Fibroblast of the aortic adventitia (primary cell): ENCODE measurements around the genes MICOS13 and DUS3L.

DNA sequence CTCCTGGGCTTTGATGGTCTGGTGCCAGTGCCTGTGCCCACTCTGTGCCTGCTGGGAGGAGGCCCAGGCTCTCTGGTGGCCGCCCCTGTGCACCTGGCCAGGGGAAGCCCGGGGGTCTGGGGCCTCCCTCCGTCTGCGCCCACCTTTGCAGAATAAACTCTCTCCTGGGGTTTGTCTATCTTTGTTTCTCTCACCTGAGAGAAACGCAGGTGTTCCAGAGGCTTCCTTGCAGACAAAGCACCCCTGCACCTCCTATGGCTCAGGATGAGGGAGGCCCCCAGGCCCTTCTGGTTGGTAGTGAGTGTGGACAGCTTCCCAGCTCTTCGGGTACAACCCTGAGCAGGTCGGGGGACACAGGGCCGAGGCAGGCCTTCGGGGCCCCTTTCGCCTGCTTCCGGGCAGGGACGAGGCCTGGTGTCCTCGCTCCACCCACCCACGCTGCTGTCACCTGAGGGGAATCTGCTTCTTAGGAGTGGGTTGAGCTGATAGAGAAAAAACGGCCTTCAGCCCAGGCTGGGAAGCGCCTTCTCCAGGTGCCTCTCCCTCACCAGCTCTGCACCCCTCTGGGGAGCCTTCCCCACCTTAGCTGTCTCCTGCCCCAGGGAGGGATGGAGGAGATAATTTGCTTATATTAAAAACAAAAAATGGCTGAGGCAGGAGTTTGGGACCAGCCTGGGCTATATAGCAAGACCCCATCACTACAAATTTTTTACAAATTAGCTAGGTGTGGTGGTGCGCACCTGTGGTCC is 183.4 kb downstream of the KDM4B start:
- CAGE, long polyA plus RNA: no peak

DNA sequence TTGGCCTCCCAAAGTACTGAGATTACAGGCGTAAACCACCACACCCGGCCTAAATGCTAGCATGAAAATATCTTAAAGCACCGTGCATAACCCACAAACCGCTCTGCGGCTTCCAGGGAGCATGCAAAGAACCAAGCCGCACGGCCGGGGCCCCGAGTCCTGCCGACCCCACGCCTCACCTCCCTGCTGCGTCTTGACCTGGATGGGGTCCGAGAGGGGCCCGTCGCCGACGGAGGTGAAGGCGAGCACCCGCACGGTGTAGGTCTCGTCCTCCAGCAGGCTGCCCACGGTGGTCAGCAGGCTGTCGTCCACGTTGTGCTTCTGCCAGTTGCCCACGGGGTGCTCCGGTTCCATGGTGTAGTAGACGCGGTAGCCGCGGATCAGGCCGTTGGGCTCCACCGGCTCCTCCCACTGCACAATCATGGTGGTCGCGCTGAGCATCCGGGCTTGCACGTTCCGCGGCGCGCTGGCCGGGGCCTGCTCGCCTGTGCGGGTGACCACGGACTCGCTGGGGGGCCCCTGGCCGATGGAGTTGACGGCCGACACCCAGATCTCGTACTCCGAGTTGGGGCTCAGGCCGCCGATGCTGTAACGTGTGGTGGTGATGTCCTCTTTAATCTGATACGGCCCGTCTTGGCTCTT is 96.8 kb downstream of the PTPRS start:
- CAGE, long polyA plus RNA: no peak

- CAGE, long polyA plus RNA: no peak
These were observed 82.7 kb downstream of the ZNRF4 start for GRCh38 chr19:5537711-5538433.

GRCh38 chr19:5624767-5625496 is 2.0 kb downstream of the SAFB start:
- CAGE, long polyA plus RNA: no peak

- CAGE, long polyA plus RNA: start-site peak on the minus strand at chr19:5680493-5680558, 1,844 and 10 reads in 2 replicates
These were observed at the start of gene MICOS13 for GRCh38 chr19:5680047-5680727. Gene MICOS13 (minus strand): TSS chr19:5680516.

DNA sequence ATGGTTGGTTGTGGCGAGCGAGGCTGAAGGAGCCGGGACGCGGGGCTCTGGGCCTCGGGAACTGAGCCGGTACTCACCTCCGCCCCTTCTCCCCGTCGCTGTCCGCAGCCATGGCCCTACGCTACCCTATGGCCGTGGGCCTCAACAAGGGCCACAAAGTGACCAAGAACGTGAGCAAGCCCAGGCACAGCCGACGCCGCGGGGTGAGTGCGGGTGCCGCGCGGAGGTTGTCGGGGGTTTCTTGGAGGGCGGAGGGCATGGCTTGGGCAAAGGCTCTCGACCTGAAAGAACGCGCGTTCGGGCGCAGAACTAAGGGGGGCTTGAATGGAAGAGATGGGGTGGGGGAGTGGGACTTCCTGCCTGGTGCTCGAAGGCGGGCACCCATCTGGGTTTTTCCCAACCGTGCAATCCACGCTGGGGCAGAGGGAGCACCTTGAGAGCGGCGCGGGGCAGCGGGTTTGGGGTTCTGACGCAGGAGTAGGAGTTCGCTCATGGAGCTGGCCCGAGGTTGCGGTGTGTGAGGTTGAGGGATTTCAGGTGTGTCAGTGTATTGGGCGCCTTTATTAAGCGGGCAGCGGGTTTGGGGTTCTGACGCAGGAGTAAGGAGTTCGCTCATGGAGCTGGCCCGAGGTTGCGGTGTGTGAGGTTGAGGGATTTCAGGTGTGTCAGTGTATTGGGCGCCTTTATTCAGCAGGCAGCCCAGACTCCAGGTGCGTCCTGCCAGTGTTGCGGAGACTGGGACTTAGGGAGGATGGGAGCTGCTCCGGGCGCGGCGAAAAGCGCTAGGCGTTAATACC is 501 bp downstream of the RPL36 start:
- CAGE, long polyA plus RNA: no peak

- CAGE, long polyA plus RNA: no peak
These were observed at the start of gene DUS3L for GRCh38 chr19:5791082-5791564. Gene DUS3L (minus strand): TSS chr19:5791163.

GRCh38 chr19:5800531-5801269 is 4.2 kb upstream of the NRTN start:
- CAGE, long polyA plus RNA: no peak

GRCh38 chr19:5826635-5827274 is 12.7 kb downstream of the FUT6 start:
- CAGE, long polyA plus RNA: no peak

DNA sequence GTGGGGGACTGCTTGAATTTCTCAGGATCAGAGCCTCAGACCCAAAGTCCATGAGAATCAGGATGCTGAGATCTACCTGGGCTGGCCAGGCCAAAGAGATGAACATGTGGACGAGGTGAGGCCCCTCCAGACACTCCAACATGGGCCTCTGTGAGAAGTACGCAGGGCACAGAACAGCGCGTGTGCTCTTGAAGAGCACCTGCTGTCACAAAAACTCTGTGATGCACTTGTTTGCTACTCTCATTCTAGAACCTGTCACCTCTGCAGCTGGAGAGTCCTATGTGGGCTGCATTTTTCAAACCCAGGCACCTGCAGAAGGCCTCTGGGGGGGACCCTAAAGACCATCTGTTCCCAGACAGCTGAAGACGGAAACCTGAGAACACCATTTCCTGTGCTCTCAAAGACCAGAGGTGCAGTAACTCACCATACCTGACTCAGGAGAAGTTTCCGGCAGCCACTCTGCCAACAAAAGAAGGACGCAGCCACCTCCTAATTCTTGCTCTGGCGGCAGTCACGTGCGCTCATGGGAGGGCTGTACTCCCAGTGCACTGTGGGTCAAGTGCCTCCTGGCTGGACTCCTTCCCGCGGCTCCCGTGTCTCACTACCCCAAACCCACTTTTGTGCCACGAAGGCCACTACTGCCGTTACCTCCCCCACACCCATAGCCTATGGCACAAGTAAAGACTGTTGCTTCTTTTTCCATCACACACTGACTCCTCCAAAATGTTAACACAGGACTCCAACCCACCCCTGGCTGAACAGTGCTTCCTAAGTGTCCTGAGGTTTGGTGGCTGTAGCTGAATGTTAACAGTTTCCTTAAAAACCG is 28.0 kb downstream of the RANBP3 start:
- CAGE, long polyA plus RNA: no peak

- CAGE, long polyA plus RNA: no peak
These were observed 9.2 kb downstream of the RANBP3 start for GRCh38 chr19:5968375-5969441.

DNA sequence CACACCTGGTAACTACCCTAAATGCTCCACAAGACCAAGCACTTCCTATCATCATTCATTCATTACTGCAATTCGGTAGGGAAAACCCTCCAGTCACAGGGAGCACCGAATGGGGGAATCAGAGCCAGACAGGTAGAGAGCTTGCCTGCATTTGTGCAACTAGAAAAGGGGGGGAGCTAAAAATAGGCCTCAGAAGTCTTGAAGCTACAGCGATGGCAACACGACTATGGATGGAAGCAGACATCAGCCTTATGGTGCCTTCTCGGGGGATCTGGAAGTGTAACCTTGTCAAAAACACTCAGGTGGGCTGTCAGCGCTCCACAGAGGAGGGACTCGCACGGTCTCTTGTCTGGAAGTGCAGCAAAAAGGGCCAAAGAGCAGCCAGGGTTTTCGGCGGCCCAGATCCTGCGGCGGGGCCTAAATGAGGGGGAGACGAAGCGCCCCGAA is 878 bp downstream of the RANBP3 start:
- CAGE, long polyA plus RNA: no peak

DNA sequence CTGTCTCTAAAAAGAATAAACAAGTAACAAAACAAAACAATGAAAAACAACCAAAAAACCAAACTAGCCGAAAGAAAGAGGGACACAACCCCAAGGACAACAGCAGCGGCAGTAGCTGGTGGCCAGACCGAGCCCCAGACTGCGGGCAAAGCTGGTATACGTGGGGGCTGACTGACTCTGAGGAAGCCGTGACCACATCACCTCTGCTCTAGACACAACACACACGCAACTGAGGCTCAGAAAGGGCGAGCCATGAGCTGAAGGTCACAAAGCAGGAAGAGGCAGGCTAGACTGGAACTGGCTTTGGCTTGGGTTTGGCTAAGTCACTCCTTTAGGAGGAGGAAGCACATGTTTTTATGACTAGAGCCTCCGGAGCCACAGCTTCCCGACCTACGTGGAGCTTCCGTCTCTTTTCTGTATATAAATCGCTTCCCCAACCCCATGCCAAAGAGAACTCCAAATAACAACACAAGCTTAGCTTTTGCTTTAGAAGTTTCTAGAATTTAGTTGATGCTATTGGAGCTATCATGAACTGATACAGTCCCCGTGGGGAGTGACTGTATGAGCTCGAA is 48.1 kb downstream of the RFX2 start:
- CAGE, long polyA plus RNA: no peak

DNA sequence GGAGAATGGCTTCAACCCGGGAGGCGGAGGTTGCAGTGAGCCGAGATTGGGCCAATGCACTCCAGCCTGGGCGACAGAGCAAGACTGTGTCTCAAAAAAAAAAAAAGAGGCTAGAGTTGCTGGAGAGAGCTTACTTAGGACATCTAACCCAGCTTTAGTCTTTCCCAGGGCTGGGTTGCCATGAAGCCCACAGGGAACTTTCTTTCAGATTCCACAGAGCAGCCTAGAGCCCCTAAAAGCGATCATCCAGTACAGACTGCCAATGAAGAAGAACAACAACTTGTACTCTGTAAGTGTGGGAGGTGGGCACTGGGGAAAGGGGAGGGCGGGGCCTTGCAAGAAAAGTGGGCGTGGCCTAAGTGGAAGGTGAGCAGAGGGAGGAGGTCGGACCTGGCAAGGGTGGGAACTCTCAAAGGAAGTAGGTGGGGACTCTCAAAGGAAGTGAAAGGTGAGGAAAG is 25.6 kb downstream of the ACSBG2 start:
- CAGE, long polyA plus RNA: no peak

DNA sequence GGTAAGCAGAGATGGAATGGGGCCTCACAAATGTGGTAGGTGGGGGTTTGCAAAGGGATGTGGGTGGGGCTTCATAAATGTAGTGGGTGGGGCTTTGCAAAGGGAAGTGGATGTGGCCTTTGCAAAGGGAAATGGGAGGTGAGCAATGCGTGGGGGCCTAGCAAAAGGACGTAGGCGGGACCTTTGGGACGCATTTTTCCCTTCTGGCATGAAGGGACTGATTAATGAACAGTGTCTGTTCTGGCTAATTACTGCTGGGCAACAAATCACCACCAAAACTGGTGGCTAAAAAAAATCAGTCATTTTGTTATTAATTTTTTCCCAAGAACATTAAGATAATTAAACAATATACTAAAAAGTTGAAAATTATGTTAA is 26.1 kb downstream of the ACSBG2 start:
- CAGE, long polyA plus RNA: no peak

GRCh38 chr19:6362523-6363190 is 1.3 kb downstream of the CLPP start:
- CAGE, long polyA plus RNA: no peak

GRCh38 chr19:6373775-6374121 is 1.2 kb downstream of the ALKBH7 start:
- CAGE, long polyA plus RNA: no peak

DNA sequence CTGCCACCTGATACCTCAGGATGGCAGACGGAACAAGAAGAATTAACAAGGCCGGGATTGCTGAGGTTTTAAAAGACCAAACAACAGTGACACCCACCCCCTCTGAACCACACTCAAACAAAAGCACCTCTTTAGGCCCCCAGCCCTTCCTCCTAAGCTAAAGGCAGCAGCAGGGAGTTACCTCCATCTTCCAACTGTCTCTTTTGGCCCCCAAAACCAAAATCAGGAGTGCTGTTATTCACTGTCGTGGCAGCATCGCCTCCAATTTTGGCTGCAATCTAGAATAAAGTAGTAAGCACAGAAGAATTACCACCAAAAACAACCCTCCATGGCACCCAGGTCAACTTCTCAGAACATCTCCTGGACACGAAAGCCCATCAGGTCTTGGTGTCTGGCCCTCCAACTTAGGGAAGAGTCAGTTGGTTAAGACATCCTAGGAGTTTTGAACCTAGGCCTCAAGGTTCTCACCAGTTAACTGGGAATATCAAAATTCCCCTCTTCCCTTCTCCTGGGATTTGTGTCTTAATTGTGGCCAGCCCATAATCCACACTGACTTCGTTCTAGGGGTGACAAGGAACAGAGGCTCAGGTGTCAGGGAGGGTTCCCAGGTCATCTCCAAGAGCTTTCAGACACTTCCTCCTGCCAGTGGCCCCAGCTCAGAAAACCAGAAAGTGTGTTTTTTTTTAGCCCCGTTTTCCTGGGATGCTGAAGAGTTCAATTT is 2.3 kb downstream of the KHSRP start:
- CAGE, long polyA plus RNA: no peak

DNA sequence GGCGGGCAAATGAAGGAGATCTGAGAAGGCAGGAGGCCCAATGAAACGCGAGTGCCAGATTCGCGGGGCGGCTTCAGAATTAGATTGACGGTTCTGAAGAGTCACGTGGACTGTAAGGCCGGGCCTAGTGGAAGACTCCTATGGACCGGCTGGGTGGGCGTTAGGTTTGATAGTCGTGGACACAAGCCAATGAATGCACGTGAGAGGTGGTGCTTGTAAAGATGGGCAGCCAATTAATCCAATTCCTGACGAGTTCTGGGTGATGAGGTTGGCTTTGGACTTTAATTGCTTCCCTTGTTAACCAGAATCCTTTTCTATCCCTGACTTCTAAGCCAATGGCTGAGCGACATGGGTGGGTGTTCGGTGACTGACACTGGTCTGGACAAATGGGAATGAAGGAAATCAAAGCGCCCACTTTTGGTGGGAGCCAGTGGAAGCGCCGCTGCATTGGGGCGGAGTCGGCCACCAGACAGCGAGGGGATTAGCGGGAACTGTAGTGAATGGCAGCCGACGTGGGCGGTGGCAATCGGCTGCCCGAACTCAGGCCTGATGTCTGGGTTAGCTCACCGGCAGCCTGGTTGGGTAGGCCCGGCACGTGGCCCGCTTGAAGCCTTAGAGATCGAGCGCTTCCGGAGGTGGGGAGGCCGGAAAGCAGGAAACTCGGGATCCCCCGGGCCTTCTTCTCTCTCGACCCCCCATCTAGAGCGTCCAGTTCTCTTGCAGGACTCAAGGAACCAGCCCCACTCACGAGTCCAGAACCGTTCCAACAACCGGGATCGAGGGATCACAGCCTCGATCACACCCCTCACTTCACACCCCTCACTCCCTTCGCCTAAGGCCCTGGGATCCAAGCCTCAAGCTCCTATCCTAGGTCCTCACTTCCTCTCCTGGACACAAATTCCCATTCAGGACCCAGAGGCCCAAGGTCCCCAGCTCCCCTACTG is 699 bp upstream of the KHSRP start:
- CAGE, long polyA plus RNA: no peak

- CAGE, long polyA plus RNA: no peak
These were observed 1.5 kb upstream of the KHSRP start for GRCh38 chr19:6425982-6426585.